Astrocyte (in vitro differentiated cells and primary cell): ENCODE measurements around the genes STIL and BEND5.

- PRO-cap = no peak
- RRBS, 2 experiments = no CpG with 5 or more reads among the region's 3 CpGs
Observed at GRCh38 chr1:46287648-46288540, 15.5 kb downstream of the LRRC41 start.

GRCh38 chr1:46316521-46317020, 13.1 kb downstream of the UQCRH start:
- PRO-cap = no peak
- RRBS, 2 experiments = no CpG with 5 or more reads among the region's 5 CpGs

DNA sequence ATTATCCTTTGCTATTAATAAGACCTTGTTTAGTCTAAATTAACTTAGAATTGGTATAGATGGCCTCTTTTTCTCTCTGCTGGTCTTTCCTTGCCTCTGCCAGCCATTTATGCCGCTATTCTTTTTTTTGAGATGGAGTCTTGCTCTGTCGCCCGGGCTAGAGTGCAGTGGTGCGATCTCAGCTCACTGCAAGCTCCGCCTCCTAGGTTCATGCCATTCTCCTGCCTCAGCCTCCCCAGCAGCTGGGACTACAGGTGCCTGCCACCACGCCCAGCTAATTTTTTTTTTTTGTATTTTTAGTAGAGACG, 9.8 kb upstream of the NSUN4 start:
- PRO-cap = no peak
- RRBS, 2 experiments = no CpG with 5 or more reads among the region's 7 CpGs

GRCh38 chr1:46352079-46352544, 11.5 kb downstream of the NSUN4 start:
- PRO-cap = no peak
- RRBS, 2 experiments = no CpG with 5 or more reads among the region's 6 CpGs

DNA sequence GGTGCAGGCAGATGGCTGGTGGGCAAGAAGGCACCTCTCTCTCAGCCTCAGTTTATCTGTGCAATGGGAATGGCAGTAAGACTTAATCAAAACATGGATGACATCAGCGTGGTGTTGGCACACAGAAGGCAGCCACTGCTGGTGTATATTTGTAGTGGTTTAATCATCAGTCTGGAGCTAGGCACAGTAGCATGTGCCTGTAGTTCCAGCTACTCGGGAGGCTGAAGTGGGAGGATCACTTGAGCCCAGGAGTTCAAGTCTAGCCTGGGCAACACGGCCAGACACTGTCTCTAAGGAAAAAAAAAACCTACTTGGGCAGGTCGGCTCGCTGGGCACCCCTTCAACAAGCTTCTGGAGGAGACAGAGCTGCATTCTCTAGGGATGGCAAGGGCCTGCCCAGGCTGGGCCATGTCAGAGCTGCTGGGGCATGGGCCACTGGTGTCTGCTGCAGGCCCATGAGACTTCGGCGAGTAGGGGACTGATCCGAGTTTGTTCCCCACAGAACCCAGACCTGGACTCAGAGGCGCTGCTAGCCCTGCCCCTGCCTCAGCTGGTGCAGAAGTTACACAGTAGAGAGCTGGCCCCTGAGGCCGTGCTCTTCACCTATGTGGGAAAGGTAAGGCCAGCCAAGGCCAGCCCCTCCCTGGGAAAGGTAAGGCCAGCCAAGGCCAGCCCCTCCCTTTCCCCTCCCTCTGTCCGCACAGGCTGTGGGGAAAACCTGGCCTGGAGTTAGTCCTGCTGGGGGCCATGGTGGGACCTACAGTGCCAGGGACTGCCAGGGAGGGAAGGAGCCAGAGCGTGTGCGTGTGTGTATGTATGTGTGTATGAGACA, 7.7 kb downstream of the FAAH start:
- PRO-cap = no peak
- RRBS, 2 experiments = no CpG with 5 or more reads among the region's 13 CpGs

DNA sequence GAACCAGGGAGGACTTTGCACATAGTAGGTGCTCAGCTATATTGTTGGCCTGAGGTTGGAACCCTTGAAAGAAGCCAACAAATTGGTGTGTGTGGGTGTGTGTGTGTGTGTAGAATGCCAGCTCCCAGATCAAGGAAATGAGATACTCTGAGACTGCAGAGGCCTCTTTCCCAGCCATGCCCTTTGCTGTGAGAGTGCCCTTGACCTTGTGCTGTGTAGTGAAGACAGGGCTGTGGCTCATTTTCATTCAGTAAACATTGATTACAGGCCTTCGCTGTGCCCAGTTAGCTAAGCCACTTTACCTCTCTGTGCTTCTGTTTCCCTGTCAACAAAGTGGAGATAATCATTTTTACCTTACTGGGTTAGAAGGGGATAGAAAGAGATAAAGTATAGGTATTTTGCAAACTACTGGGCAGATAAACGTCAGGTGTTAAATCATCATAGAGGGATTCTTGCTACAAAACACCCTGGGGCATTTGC, 3.3 kb downstream of the CYP4B1 start:
- PRO-cap = no peak
- RRBS, 2 experiments = no CpG with 5 or more reads among the region's 2 CpGs

DNA sequence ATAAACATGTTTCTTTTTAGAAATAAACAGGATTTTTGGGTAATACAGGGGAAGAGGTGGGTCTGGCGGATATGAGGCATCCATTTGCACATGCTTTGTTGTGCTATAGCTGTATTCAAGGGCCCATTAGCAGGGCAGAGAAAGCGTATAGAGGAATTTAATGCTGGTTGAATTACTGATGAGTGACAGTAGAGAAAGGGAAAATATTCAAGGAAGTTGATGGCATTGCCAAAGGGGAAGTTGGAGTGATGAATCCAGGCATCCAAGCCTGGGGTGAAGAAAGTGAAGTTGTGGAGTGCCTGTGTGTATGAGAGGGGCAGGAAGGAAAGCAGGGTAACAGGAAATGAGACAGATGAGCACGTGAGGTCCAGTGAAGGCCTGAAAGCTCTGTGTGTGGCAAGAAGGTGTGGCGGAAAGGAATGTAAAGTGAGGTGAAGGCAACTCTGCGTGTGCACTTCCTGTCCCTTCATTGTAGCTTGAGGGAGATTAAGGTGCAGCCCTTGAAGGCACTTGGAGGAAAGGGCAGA, 58.6 kb downstream of the CYP4B1 start:
- PRO-cap = no peak
- RRBS, 2 experiments = no CpG with 5 or more reads among the region's 5 CpGs

- PRO-cap = no peak
- RRBS, 2 experiments = no CpG with 5 or more reads among the region's 2 CpGs
Observed at GRCh38 chr1:46948569-46948883, 7.2 kb upstream of the CYP4A11 start.

GRCh38 chr1:47187591-47188014, 2.2 kb downstream of the PDZK1IP1 start:
- PRO-cap = no peak
- RRBS, 2 experiments = no CpG with 5 or more reads among the region's 4 CpGs

- PRO-cap = no peak
- RRBS, 2 experiments = no CpG with 5 or more reads among the region's 9 CpGs
Observed at GRCh38 chr1:47192718-47193288, 3.0 kb upstream of the PDZK1IP1 start.

DNA sequence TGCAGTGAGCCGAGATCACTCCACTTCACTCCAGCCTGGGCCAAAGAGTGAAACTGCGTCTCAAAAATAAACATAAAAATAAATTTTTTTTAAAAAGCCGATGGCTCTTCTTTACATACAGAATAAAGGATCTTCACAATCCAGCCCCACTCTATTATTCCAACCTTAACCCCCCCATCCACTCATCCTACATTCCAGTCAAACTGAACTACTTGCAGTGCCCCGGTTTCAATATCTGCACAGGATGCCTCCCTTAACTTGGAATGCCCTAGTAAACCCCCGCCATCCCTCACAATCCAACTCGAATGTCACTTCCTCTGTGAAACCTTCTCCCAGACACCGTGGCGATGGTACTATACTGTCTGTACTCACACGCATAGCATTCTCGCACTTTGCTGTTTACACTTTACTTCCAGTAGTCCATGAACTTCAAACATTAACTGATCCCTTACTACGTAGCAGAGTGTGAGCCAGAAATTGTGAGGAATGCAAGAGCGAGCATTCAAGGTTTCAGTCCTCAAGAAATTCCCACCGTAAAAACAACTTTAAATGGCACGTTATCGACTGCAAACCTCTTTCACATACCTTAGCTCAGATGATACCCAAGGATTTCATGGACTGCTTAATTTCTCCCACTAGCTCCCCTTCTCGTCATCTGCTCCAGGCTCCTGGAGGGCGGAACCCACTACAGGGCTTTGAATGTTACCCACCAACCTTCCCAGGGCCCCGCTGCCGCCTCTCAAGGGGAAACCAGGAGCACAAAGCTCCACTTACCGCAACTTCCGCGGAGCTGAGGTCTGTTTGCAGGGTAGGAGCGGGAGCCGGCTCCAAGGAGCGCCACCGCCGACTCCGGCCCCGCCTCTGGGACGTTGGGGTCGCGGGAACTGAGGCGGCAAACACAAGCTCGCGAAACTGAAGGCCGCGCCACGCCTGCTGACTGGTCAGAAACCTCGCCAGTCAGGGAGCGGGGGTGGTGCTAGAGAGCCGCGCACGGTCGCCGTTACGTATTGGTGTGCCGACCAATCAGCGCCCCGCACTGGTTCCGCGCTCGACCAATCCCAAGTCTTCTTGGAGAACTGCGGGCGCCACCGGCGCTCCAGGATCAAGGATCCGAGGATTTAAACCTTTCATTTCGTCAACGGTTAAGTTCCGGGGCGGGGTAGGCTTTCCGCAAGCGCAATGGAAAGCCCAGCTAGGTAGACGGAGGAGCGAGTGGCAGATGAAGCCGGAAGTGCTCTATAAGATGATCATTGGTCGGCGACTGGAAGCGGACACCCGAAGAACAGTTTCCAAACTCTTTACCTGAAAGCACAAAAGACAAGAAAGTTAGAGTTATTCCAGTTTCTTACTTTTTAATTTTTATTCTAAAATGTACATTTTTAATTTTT, at the start of gene STIL:
Gene STIL (minus strand): TSS at position 886 of the 1,388 bp plus-strand sequence.
- PRO-cap = unidirectional peak, minus-strand start at position 543 of the sequence; bidirectional peak, plus-strand start at position 1,218 of the sequence, minus-strand start at position 803 of the sequence
- RRBS, 2 experiments = 1 to 2% methylated on average over 10 of the region's 70 CpGs

DNA sequence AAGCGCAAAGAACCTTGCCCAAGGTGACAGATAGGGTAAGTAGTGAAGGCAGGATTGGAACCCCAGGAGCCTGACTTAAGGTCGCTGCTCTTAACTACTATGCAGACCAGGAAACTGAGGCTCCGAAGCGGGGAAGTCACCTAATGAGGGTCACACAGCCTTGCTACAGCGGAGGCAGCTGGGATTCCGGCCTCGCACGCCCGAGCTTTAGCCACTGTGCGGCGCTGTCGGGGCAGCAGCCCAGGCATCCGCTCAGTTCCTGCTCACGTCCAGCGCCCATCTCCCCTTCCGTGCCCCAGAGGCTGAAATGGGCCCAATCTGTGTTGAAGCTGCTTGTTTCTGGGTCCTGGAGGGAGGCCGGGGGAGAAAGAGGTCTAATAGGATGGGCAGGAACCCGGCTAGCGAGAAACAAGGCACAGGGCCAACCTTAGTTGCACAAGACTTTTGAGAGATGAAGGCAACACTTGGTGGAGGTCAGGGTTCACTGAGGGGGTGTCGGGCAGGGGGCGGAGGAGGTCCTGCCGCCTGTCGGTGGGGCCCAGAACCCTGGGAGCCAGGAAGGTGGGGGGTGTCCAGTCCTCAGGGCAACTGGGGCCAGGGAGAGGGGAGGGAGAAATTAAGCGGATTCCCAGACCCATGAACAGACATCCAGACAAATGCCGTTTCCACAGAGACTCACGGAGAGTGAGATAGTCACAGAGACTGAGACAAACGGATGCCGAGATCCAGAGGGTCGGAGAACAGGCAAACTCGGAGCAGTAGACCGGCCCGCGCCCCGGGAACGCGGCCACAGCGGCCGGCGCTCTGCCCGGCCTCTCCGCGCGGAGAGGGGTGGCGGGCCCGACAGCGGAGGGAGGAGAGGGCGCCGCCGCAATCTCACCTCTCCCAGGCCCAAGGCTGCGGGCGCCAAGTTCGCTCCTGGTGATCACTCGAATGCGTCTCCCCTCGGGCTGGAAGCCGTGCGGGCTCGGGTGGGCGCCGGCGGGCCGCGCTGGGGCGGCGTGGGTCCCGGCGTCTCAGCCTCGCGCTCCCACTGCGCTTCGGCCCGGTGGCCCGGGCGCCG, 1.1 kb upstream of the FOXD2 start:
- PRO-cap = no peak
- RRBS, 2 experiments = 2 to 4% methylated on average over 7 of the region's 75 CpGs

DNA sequence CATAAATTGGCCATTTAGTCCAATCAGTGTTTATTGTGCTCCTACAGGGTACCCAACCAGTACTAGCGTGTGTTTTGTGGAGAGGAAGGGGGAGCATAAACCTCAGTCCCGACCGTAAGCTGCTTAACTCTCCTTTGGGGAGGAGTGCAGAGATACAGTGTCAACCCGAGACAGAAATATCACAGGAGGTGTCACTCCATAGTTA, 269.9 kb downstream of the TRABD2B start:
- PRO-cap = no peak
- RRBS, 2 experiments = no CpG with 5 or more reads among the region's 4 CpGs

DNA sequence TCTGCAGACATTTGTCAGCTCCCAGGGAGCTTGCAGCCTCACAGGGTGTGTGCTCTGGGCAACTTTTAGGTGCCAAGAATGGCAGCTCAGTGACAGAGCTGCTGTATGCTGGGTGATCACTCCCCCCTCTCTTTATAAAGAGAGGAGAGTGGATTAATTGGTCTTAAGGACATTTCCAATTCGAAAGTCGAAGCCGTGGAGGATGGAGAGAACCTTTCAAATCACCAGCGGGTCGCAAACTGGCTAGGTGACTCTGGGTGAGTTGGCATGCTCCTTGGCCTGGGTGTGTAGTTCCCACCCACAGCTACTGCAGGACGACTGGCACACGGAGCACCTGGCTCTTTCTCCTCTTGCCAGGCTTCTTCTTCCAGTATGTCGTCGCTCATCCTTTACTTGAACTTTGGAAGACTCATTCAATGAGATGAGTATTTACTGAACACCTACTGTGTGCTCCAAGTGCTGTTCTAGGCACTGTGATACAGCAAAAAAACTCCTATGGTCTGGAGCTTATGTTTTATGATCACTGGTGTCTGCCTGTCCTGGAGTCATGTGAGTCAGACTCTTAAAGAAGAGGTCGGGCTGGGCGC, 165.6 kb downstream of the TRABD2B start:
- PRO-cap = no peak
- RRBS, 2 experiments = no CpG with 5 or more reads among the region's 11 CpGs

DNA sequence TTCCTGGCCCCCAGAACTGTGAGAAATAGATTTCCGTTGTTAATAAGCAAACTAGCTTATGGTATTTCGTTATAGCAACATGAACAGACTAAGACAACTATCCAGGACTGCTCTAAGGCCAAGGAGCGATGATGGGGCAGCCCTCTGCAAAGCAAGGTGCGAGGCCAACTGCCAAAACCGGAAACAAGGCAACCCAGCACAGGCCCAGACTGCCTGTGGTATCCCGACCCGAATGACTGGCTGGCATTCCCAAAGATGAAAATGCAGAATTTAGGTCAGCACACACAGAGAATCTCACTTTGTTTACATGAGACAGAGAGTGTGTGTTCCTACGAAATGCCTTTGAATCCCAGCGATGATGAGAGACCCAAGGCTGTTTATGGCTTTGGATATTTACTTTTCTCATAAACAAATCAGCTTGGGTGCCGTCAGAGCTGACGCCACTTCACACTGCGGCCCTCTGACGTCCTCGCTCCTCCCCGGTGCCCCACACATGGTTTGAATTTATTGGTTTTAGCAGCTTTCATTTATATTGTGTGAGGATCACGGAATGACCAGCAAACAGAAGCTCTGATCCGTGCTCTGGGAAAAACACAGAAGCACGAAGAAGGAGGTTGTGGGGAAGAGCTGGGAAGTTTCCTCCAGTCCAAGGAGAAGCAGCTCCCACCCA, 18.8 kb downstream of the TRABD2B start:
- PRO-cap = no peak
- RRBS, 2 experiments = no CpG with 5 or more reads among the region's 18 CpGs

DNA sequence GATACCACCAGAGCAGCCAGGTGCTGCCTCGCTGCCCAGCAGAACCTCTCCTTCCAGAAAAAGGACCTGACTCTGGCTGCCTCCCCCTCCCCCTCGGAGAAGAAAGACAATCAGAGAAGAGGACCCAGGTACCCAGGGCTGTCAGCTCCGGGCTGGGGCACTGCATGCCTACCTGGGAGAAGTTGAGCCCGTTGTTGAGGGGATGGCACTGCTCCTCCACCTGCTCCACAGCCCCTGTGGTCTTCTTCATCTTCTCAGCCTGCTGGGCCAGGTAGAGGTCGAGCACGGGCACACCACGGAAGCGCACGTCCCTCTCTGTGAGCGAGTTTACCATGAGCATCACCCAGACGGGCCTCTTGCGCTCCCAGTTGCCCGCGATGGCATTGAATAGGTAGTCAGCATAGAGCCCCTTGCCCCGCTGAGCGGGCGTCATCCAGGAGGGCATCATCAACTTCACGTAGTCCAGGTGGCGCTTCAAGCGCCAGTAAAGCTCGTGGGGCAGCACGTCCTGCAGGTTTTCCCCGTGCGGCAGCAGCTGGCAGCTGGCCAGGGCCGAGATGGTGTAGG, 3.2 kb downstream of the TRABD2B start:
- PRO-cap = no peak
- RRBS, 2 experiments = no CpG with 5 or more reads among the region's 25 CpGs

- PRO-cap = no peak
- RRBS, 2 experiments = no CpG with 5 or more reads among the region's 2 CpGs
Observed at GRCh38 chr1:48007017-48007390, 9.8 kb upstream of the TRABD2B start.

DNA sequence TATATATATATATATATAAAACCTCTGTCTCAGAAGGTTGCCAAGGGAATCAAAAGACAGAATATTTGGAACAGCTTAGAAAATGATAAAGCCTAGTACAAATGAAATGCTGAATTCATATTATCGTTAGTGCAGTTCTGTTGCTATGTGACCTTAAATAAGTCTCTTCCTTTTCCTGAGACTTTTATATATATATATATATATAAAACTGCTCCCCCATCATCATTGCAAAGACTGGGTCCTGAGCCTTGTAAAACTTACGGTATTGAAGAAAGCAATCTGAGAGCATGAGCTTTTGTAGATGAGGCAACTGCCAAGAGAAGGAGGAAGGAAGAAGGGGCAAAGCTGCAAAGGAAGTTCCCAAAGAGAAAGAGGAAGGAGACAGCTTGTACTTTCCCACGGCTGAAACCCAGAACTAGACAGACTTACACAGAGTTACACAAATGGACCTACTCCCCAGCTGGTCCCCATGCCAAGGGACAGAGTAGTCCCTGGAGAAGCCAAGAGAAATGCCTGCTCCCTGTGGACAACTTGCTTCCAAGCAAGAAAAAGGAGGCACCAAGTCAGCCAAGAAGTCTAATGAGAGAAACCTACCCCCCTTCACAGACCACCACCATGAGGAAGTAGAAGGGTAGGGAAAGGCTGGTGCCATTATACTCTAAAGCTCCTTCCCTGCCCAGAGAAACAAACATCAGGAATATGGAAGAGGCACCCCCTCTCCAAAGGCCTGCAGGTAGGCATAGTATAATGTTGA, 22.6 kb downstream of the SLC5A9 start:
- PRO-cap = no peak
- RRBS, 2 experiments = no CpG with 5 or more reads among the region's 3 CpGs

- PRO-cap = unidirectional peak, plus-strand start at chr1:48526485
- RRBS, 2 experiments = no CpG with 5 or more reads among the region's 4 CpGs
Observed at GRCh38 chr1:48526074-48526814, 54.2 kb upstream of the SPATA6 start.

DNA sequence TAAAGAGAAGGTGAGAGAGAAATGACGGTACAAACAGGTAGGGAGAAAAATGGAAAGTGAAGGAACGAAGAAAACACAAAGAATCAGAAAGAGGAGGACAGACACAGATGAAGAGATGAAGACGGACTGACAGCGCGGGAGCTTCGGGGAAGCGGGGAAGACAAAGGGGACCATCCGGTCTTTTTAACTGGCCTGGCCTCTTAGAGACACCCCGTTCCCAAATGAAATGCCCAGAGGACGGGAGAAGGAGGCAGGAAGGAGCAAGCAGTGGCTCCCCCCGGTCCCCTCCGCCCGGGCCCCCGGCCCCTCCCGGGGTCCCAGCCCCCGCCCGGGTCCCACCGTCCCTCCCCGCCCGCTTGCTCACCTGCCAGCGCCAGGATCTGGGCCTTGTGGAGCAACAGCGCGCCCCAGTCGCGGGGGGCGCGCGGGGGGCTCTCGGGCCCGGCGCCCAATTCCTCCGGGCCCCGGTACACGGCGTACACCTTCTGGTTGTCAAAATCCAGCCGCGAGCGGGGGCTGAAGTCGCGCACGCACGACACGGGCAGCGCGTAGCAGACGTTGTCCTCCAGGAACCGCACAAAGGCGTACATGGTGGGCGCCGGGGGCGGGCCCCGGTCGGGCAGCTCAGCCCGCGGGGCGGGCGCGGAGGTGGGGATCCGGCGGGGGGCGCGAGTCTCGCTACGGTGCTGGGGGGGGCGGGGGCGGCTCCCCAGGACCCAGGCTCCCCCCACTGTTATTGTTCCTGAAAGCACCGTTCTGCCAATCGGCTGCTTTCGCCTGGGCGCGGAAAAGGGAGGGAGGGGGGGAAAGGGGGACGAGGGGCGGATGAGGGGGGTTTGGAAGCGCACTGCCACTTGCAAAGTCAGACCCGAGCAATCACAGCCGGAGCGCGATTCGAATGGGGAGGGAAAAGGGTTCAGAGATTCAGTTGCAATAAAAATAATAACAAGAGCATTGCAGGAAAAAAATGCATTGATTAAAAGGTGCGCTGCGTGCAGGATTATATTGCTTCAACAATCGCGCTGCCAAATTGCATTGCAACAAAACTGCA, at the start of gene BEND5:
Gene BEND5 (minus strand): TSS at position 650 of the 1,051 bp plus-strand sequence.
- PRO-cap = no peak
- RRBS, 2 experiments = 2 to 4% methylated on average over 8 to 21 of the region's 83 CpGs